ENCODE results near the genes RHOXF1, RHOXF2, CT47A10 and CT47A1.

- RRBS, result no CpG with 5 or more reads among the region's 4 CpGs
These were observed 64.4 kb downstream of the PGRMC1 start for GRCh38 chrX:119300560-119300759.

- RRBS, result no CpG with 5 or more reads among the region's 2 CpGs
These were observed 34.5 kb upstream of the SLC25A5 start for GRCh38 chrX:119433463-119434506.

DNA sequence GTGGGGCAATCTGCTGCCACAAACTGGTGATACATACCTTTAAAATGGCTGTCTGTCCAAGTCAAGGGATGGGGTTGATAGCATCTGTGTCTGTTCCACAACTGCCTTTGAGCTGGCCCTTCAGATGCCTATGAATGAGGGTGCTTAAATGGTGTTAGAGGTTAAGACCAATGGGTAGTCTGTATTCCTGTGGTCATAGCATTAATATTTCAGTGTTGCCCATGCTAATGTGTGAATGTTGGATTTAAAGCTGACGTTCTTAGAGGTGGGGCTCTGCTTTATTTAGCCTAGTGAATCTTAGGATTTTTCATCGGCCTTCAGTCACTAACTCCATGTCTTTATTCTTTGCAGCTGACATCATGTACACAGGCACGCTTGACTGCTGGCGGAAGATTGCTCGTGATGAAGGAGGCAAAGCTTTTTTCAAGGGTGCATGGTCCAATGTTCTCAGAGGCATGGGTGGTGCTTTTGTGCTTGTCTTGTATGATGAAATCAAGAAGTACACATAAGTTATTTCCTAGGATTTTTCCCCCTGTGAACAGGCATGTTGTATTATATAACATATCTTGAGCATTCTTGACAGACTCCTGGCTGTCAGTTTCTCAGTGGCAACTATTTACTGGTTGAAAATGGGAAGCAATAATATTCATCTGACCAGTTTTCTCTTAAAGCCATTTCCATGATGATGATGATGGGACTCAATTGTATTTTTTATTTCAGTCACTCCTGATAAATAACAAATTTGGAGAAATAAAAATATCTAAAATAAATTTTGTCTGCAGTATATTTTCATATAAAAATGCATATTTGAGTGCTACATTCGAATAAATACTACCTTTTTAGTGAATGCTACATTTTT lies 2.5 kb downstream of the SLC25A5 start:
- RRBS, result no CpG with 5 or more reads among the region's 6 CpGs

DNA sequence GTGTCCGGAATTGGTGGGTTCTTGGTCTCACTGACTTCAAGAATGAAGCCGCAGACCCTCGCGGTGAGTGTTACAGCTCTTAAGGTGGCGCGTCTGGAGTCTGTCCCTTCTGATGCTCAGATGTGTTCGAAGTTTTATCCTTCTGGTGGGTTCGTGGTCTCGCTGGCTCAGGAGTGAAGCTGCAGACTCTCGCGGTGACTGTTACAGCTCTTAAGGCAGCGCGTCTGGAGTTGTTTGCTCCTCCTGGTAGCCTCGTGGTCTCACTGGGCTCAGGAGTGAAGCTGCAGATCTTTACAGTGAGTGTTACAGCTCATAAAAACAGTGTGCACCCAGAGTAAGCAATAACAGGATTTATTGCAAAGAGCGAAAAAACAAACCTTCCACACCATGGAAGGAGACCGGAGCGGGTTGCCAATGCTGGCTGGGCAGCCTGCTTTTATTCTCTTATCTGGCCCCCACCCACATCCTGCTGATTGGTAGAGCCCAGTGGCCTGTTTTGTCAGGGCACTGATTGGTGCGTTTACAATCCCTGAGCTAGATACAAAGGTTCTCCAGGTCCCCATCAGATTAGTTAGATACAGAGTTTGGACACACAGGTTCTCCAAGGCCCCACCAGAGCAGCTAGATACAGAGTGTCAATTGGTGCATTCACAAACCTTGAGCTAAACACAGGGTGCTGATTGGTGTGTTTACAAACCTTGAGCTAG lies 18.6 kb downstream of the SLC25A5 start:
- RRBS, result no CpG with 5 or more reads among the region's 18 CpGs

DNA sequence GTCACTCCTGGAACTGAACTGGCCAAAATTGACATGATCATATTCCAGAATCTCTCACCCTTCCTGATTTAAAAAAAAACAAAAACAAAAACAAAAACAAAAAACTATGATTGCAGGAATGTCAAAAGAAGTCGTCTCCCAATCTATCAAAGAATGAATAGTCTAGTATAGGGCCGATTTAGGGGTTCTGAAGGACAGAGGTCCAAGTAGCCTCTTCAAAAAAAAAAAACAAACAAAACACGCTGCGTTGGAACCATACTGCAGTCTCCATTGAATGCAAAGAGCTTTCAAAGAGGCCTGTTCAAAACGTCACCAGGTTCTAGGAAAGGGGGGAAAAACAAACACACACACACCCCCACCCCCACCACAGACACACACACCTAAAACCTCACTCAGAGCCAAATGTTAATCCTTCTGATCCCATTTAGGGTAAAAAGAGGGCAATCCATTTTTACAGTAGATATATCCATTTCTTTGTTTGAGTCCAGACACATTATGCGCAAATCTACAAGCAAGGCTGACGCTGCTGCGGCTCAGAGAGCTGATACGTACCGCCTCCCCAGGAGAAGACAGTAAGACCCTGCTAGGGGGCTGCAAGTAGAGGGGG lies 30.3 kb downstream of the UBE2A start:
- RRBS, result no CpG with 5 or more reads among the region's 10 CpGs

- RRBS, result no CpG with 5 or more reads among the region's 16 CpGs
These were observed 7.6 kb downstream of the SEPTIN6 start for GRCh38 chrX:119685076-119686004.

DNA sequence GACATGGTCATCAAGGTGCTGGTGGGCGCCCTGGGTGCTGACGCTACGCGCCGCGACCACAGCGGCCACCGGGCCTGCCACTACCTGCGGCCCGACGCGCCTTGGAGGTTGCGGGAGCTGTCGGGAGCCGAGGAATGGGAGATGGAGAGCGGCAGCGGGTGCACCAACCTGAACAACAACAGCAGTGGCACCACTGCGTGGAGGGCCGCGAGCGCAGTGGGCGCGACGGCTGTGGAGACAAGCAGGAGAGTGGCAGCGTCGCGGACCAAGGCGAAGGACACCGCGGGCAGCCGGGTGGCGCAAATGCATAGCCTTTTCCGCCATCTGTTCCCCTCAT lies 845 bp downstream of the SOWAHD start:
- RRBS, result no CpG with 5 or more reads among the region's 33 CpGs

GRCh38 chrX:119786167-119787078 lies 5.0 kb downstream of the RPL39 start:
- RRBS, result no CpG with 5 or more reads among the region's 8 CpGs

DNA sequence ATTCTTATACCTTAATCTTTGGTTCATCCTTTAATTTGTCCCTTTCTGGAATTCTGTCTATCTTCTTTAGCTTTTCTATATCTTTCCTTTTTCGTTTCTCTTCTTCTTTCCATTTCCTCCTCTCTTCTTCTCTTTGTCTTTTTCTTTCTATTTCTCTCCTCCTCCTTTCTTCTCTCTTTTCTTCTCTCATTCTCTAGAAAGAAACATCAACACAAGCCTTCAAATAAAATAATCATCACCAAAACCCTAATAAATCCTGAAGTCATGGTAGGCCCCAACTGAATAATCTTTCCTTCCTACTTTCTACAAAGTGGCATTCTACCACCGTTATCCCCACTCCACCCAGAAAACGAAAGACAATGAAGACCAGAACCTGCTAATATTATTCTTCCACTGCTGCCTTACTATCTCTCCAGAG lies 11.7 kb downstream of the UPF3B start:
- RRBS, result no CpG with 5 or more reads among the region's 3 CpGs

- RRBS, result no CpG with 5 or more reads among the region's 3 CpGs
These were observed 9.7 kb upstream of the AKAP14 start for GRCh38 chrX:119886054-119886310.

GRCh38 chrX:120035683-120036540 lies 41.6 kb downstream of the RHOXF2B start:
- RRBS, result no CpG with 5 or more reads among the region's 11 CpGs

- RRBS, result no CpG with 5 or more reads among the region's 14 CpGs
These were observed at the start of gene RHOXF1 for GRCh38 chrX:120115694-120116007. RHOXF1 (minus strand) TSS chrX:120115913.

- RRBS, result no CpG with 5 or more reads among the region's 20 CpGs
These were observed 14.3 kb upstream of the RHOXF2 start for GRCh38 chrX:120143718-120144885.

GRCh38 chrX:120158362-120158918 lies at the start of gene RHOXF2:
RHOXF2 (plus strand) TSS chrX:120158613.
- RRBS, result no CpG with 5 or more reads among the region's 20 CpGs

- RRBS, result no CpG with 5 or more reads among the region's 2 CpGs
These were observed 41.4 kb downstream of the RHOXF2 start for GRCh38 chrX:120199730-120200380.

- RRBS, result no CpG with 5 or more reads among the region's 1 CpG
These were observed 38.8 kb downstream of the LAMP2 start for GRCh38 chrX:120430256-120430681.

GRCh38 chrX:120538005-120538531 lies 22.7 kb downstream of the CUL4B start:
- RRBS, result no CpG with 5 or more reads among the region's 3 CpGs

DNA sequence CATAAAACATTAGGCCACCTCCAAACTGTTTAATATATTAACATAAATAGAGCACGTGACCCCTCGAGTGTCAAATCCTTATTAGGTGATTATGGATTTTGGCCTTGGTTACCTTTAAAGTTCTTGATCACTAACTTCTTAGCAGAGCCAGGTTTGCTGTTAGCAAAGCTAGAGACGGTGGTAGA lies 899 bp downstream of the CUL4B start:
- RRBS, result no CpG with 5 or more reads among the region's 3 CpGs

DNA sequence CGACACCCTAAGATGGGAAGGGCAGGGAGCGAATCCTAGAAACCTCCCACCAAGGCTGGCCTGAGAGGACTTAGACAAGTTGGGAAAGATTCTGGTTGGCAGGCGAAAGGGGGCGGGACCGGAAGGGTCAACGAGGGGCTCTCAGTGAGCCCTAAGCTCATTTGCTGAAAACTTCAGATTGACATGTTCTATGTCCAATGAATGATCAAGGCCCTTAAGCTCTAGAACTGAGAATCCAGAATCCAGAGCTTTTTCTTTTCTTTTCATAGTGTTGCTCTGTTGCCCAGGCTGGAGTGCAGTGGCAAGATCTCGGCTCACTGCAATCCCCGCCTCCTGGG lies at the start of gene CT47A10:
Gene CT47A10 (minus strand): TSS at position 100 of the 338 bp plus-strand sequence.
- RRBS, result no CpG with 5 or more reads among the region's 8 CpGs

- RRBS, result no CpG with 5 or more reads among the region's 7 CpGs
These were observed at the start of gene CT47A1 for GRCh38 chrX:120985685-120986011. CT47A1 (minus strand) TSS chrX:120985760.